HepG2 (cell line): ENCODE measurements around the gene HRH2.

DNA sequence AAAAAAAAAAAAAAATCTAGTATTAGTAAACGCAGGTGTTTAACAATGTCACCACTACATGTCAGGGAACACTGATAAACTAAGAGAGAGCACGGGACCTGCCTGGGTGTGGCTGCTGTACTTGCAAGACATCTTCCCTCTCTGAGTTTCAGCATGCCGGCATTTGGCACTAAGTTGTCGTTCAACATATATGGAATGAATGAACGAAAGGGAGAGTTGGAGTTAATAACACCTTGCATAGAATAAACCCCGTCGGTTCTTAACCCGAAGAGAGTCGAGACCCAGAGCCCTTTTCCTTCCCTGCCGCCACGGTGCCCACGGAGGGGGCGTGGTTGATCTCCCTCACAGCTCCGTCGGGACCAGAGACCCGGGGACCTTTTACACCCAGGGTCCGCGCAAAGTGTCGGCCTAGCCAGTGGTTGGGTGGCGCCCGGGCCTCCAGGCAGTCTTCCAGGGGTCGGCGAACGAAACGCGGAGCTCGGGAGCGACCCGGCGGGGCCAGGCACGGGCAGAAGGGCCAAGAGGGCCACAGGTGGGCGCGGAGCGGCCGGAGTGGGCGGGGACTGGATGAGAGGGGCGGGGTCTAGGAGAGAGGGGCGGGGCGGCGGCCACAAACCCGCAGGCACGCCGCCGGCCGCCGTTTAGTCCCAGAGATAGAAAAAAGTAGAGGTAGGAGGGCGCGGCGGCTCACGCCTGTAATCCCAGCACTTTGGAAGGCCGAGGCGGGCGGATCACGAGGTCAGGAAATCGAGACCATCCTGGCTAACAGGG, 769 bp upstream of the RPL26L1 start:
- RRBS, 2 experiments: 1 to 2% methylated on average over 19 to 29 of the region's 55 CpGs
CAGE:
- cytosol, long polyA minus RNA: no peak
- cytosol, long polyA plus RNA: no peak
- long polyA plus RNA: no peak
- nucleus, long polyA minus RNA: no peak
- nucleus, long polyA plus RNA: no peak

DNA sequence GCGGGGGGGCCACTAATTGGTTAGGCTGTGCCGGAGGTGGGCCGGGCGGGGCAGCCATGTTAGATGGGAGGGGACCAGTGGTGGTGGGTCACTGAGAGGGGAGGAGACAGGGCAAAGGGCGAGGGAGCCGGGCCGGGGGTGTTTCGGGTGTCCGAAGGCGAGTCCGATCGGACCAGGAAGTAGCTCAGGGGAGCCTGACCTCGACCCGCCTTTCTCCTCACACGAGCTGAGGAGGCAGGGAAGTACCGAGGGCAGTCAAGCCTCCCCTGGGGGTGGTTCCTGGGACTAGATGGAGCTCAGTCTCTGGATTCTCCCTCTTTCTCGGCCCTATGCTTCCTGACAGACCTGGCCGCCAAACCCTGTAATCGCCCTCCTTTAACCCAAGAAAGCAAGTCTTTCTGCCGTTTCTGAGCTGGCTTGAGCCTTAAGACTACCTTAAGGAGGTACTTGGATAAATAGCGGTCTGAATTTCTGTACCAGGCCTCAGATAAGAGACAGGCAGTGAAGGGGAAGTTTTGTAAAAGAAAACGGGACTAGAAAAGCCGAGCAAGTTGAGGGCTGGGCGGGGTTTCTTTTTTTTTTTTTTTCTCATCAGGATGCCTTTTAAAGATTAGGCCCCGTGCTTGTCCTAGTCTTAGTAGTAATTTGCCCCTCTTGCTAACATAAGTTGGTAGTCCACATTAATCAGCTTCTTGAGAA, 1.2 kb downstream of the CREBRF start:
- RRBS, 2 experiments: under 1 to 5% methylated on average over 2 of the region's 25 CpGs
CAGE:
- cytosol, long polyA minus RNA: start-site peak on the plus strand centred at position 159 of the sequence, 37 bp wide, 40 reads
- cytosol, long polyA plus RNA: no peak
- long polyA plus RNA: start-site peak on the plus strand centred at position 185 of the sequence, 38 bp wide, 17 and 22 reads in 2 replicates
- nucleus, long polyA minus RNA: no peak
- nucleus, long polyA plus RNA: start-site peak on the plus strand centred at position 135 of the sequence, 72 bp wide, 94 and 140 reads in 2 replicates

DNA sequence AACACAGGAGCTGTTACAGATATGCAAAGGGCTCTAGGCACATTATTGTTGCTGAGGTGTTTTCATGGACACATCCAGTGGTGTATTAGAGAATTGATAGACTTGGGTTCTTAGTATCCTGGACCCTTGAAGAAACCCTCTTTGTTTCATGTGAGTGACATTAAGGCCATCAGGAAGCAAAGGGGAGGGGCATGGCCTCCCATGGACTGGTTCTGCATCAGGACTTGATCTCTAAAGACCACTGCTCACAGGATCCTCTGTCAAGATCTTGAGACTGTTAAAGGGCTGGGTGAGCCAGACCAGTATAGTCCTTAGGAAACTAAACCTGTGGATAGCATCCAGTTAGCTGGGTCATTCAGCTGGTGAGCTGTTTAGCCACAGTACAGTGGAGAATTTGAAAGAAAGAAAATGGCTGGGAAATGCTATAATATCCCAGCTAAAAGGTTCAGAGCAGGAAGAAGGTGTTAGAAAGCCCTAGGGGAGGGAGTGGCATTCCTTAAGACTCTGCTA, 4.4 kb upstream of the BNIP1 start:
CAGE:
- cytosol, long polyA minus RNA: no peak
- cytosol, long polyA plus RNA: no peak
- long polyA plus RNA: no peak
- nucleus, long polyA minus RNA: no peak
- nucleus, long polyA plus RNA: no peak

GRCh38 chr5:173245246-173245888, 10.4 kb upstream of the NKX2-5 start:
- RRBS, 2 experiments: 24 to 36% methylated on average over 1 of the region's 45 CpGs
CAGE:
- cytosol, long polyA minus RNA: no peak
- cytosol, long polyA plus RNA: no peak
- long polyA plus RNA: no peak
- nucleus, long polyA minus RNA: no peak
- nucleus, long polyA plus RNA: no peak

DNA sequence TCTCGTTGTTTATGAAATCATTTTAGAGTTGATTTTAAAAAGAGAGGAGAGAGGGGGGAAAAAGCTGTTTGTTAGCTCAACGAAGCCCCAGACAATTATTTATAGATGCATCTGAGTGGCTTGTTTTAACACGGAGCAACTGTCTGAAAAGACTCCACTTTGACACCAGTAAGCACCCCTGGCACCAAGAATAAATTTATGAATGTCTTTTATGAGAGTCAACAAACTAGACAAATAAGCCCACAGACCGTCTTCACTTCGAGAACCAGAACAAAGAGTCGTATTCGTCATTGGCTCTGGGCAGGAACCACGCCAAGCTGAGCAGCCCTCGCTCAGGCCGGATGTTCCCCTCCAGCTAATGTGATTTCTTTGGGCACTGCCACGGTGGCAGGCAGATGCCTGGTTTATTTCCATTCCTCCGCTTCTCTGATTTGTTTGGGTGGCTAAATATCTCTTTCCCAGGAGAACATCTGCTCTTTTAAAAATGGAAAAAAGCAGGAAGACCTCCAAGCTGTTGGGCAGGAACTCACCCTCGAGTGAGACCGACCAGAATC, 91.9 kb upstream of the STC2 start:
- RRBS, 2 experiments: no CpG with 5 or more reads among the region's 14 CpGs
CAGE:
- cytosol, long polyA minus RNA: no peak
- cytosol, long polyA plus RNA: no peak
- long polyA plus RNA: no peak
- nucleus, long polyA minus RNA: no peak
- nucleus, long polyA plus RNA: no peak

GRCh38 chr5:173454765-173455698, 126.8 kb upstream of the STC2 start:
- RRBS, 2 experiments: no CpG with 5 or more reads among the region's 12 CpGs
CAGE:
- cytosol, long polyA minus RNA: no peak
- cytosol, long polyA plus RNA: no peak
- long polyA plus RNA: no peak
- nucleus, long polyA minus RNA: no peak
- nucleus, long polyA plus RNA: no peak

DNA sequence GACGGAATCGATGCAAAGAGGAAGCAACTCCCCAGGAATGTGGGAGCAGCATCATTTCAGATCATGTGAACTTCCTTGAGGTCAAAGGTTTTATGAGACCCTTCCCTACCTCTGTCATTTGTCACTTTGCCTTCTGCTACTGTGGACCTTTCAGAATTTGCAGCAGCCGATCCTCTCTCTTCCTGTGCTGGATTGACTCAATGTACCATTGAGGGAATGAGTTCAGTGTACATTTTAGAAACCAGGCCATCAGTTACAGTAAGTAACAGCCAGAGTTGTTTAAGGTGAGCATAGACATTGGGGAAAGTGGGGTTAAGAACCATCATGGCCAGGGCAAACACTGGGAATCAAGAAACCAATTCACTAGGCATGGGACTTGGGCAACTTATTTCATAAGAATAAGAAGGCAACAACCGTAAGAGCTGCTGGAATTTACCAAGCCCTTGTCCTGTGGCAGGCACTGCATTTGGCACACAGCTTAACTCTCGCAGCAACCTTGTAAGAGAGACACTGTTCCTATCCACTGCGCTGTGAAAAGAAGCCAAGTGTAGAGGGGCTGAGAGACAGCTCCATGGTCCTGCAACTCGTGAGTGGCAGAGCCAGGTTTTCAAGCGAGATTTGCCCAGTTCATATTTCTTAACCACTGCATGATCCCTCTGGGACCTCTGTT, 129.1 kb upstream of the STC2 start:
- RRBS, 2 experiments: no CpG with 5 or more reads among the region's 8 CpGs
CAGE:
- cytosol, long polyA minus RNA: no peak
- cytosol, long polyA plus RNA: no peak
- long polyA plus RNA: no peak
- nucleus, long polyA minus RNA: no peak
- nucleus, long polyA plus RNA: no peak

GRCh38 chr5:173689020-173689599, 72.7 kb upstream of the BOD1 start:
- RRBS, 2 experiments: 2% methylated on average over 2 of the region's 7 CpGs
CAGE:
- cytosol, long polyA minus RNA: no peak
- cytosol, long polyA plus RNA: no peak
- long polyA plus RNA: start-site peak on the plus strand at chr5:173689464-173689502, 43 and 48 reads in 2 replicates
- nucleus, long polyA minus RNA: no peak
- nucleus, long polyA plus RNA: start-site peak on the plus strand at chr5:173689462-173689496, 73 and 163 reads in 2 replicates

DNA sequence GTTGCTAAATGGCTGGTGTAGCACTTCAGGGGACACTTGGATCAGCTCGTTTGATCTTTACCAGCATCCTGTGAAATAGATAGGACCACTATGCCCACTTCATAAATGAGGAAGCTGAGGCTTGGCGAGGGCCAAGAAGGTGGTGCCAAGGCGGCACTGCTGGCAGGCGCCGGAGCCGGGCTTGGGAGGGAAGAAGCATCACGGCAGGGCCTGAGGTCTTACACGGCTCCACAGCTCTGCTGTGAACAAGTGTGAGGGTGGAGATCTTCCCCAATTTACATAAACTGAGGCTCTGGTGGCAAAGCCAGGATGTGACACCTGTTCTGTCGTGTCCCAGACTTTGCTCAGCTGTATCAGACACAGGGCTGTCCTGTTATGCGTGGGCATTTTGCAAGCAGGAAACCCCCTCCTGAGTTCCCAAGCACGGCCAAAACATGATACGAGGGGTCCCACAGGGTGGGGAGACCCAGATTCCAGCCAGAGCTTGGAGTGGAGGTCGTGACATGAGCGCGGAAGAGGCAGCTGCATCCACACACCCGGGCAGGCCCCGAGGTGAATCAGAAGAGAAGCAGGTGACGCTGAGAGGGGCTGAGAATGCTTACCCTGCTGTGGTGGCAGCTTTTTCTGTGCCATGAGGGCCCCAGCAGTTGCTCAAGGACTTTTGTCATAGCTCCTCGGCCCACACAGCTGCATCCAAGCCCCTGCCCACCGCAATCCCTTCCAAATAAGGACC, 117.5 kb upstream of the BOD1 start:
- RRBS, 2 experiments: no CpG with 5 or more reads among the region's 20 CpGs
CAGE:
- cytosol, long polyA minus RNA: no peak
- cytosol, long polyA plus RNA: no peak
- long polyA plus RNA: no peak
- nucleus, long polyA minus RNA: no peak
- nucleus, long polyA plus RNA: no peak

GRCh38 chr5:173736933-173737221, 120.4 kb upstream of the BOD1 start:
- RRBS, 2 experiments: no CpG with 5 or more reads among the region's 6 CpGs
CAGE:
- cytosol, long polyA minus RNA: no peak
- cytosol, long polyA plus RNA: no peak
- long polyA plus RNA: no peak
- nucleus, long polyA minus RNA: no peak
- nucleus, long polyA plus RNA: no peak

DNA sequence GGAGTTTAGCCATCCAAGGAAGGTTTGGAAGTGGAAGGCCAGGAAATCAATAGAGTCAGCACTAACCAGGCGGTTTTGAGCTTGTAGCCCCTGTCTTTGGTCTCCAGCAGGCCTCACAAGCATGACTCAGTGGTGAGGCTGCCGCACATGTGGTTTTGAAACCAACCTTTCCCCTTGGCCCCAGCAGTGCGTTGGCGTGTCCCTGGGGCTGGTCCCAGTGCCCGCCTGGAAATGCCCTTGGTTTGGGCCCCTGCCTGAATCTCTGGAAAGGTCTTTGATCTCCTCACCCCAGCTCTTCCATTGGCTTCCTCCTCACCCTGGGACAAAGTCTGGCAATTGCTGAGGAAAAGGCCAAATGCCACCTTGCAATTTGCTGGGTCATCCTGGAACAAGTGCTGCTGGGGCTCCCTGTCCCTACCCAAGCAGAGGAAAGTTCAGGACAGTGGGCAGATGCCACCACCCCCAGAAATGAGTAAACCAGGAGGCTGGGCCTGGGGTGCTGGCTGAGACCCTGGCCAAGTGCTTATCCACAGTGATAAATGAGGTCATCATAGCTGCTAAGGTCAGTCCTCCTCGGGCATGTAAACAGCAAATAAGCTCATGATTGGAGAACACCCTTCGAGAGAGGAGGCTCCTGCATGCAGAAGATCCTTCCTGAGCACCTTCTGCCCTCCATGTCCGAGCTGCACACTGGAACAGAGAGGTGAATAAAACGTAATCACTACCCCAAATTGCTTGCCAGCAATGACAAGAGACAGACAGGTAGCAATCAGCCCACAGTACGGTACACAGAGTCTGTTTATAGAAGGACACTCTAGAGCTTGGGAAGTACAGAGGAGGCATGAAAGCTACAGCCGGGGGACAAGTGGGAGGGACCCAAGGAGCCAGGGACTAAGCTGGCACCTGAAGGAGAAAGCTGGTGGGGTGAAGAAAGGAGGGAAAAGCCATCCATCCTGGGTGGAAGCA, 98.9 kb upstream of the CPEB4 start:
- RRBS, 2 experiments: no CpG with 5 or more reads among the region's 11 CpGs
CAGE:
- cytosol, long polyA minus RNA: no peak
- cytosol, long polyA plus RNA: no peak
- long polyA plus RNA: no peak
- nucleus, long polyA minus RNA: no peak
- nucleus, long polyA plus RNA: no peak

DNA sequence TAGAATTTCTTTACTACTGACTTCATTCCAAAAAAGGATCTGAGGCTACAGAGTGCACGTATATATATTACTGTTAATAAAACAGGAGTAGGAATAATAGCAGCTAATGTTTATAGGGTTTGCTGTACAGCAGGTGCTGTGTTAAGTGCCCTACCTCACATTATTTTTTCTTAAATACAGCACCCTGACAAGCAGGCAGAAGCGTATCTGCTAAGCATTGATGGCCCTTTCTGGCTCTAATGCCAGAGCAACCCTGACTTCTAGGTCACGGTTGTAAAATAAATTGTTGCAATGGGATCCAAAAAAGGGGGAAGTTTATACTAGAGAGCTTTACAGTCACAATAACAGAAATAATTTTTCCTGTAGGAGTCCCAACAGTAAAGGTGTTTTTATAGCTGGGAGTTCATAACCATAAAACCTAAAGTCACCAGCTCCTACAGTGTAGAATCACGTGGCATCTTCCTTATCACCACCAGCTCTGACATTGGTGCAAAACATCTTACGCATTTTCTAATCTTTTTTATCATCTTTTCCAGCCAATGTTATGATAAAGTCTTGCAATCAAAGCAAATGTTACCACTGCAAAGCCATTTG, 29.7 kb upstream of the CPEB4 start:
- RRBS, 2 experiments: no CpG with 5 or more reads among the region's 5 CpGs
CAGE:
- cytosol, long polyA minus RNA: no peak
- cytosol, long polyA plus RNA: no peak
- long polyA plus RNA: no peak
- nucleus, long polyA minus RNA: no peak
- nucleus, long polyA plus RNA: no peak

- RRBS, 2 experiments: no CpG with 5 or more reads among the region's 3 CpGs
CAGE:
- cytosol, long polyA minus RNA: no peak
- cytosol, long polyA plus RNA: no peak
- long polyA plus RNA: no peak
- nucleus, long polyA minus RNA: no peak
- nucleus, long polyA plus RNA: no peak
Observed at GRCh38 chr5:173932660-173933306, 44.6 kb downstream of the CPEB4 start.

- RRBS, 2 experiments: no CpG with 5 or more reads among the region's 6 CpGs
CAGE:
- cytosol, long polyA minus RNA: no peak
- cytosol, long polyA plus RNA: no peak
- long polyA plus RNA: no peak
- nucleus, long polyA minus RNA: no peak
- nucleus, long polyA plus RNA: no peak
Observed at GRCh38 chr5:173954613-173955651, 34.0 kb upstream of the C5orf47 start.

- RRBS, 2 experiments: no CpG with 5 or more reads among the region's 10 CpGs
CAGE:
- cytosol, long polyA minus RNA: start-site peak on the plus strand at chr5:173956480-173956585, 54 reads; start-site peak on the plus strand at chr5:173956695-173956755, 21 reads
- cytosol, long polyA plus RNA: start-site peak on the plus strand at chr5:173956575-173956585, 93 and 119 reads in 2 replicates
- long polyA plus RNA: start-site peak on the plus strand at chr5:173956533-173956589, 201 and 140 reads in 2 replicates
- nucleus, long polyA minus RNA: no peak
- nucleus, long polyA plus RNA: no peak
Observed at GRCh38 chr5:173955887-173956803, 32.8 kb upstream of the C5orf47 start.

GRCh38 chr5:174188310-174188876, 142.9 kb downstream of the NSG2 start:
- RRBS, 2 experiments: no CpG with 5 or more reads among the region's 2 CpGs
CAGE:
- cytosol, long polyA minus RNA: no peak
- cytosol, long polyA plus RNA: no peak
- long polyA plus RNA: no peak
- nucleus, long polyA minus RNA: no peak
- nucleus, long polyA plus RNA: no peak

DNA sequence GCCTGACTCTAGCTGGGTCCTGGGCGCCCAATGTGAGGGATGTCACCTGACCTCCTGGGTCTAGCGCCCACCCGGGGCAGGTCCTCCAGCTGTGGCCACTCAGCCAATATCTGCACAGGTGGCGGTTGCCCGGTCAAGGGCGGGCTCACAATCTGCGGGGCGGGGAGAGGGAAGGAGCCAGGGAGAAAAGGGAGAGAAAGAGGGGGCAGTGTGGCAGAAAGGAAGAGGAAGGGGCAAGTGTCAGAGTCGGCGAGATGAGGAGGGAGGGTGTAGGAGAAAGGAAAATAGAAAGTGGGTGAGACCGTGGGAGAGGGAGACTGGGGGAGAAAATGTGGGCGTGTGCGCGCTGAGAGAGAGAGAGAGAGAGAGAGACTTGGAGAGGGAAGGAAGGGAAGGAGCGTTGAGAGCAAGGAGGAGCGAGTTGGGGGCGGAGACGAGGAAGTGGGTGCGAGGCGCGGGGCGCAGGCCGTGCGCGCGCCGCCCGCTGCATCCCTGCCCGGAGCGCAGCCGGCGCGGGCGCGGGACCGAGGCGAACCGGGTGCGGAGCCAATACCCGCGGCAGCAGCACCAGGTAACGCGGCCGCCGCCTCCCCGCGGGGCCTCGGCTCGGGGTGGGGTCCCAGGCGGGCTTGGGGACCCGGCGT, at the start of gene HRH2:
Gene HRH2 (plus strand): TSS at position 487 of the 644 bp plus-strand sequence.
- RRBS, 2 experiments: 34 to 36% methylated on average over 5 to 11 of the region's 52 CpGs
CAGE:
- cytosol, long polyA minus RNA: no peak
- cytosol, long polyA plus RNA: no peak
- long polyA plus RNA: no peak
- nucleus, long polyA minus RNA: no peak
- nucleus, long polyA plus RNA: no peak

DNA sequence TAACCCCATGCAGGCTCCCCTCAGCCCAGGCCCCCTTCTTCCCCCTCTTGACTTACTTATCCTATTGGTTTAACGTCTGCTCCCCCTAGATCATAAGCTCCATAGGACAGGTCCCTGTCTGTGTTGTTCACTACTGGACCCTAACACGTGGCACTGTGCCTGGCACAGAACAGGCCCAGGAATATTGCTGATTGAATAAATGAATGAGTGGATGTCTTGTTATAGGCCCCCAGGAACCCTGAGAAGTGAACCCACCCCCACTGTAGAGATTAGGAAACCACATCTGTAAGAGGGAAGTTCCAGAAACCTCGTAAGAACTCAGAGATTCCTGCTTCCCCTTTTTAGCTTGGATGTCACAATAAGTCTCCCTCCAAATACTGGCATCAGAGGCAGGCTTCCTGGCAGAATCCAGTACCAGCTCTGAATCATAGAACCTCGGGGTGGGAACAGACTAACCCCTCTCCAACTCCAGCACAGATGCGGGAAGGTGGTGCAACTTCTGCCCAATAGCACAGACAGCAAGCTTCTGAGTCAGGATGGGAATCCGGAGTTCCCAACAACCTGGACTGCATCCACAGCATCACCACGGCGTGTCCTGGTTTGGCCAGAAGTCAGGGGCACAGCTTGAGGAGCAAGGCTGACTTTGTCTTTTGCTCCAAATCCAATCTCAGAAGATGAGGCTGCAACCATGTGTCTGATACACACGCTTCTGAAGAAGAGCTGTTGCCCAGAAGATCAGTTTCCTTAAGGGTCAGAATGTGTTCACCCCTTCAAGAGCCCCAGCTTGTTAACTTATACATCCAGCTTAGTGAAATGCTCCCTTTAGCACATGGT, 31.6 kb downstream of the HRH2 start:
- RRBS, 2 experiments: no CpG with 5 or more reads among the region's 9 CpGs
CAGE:
- cytosol, long polyA minus RNA: no peak
- cytosol, long polyA plus RNA: no peak
- long polyA plus RNA: no peak
- nucleus, long polyA minus RNA: no peak
- nucleus, long polyA plus RNA: no peak

- RRBS, 2 experiments: no CpG with 5 or more reads among the region's 8 CpGs
CAGE:
- cytosol, long polyA minus RNA: no peak
- cytosol, long polyA plus RNA: no peak
- long polyA plus RNA: no peak
- nucleus, long polyA minus RNA: no peak
- nucleus, long polyA plus RNA: no peak
Observed at GRCh38 chr5:175853499-175853905, 17.9 kb upstream of the CPLX2 start.

DNA sequence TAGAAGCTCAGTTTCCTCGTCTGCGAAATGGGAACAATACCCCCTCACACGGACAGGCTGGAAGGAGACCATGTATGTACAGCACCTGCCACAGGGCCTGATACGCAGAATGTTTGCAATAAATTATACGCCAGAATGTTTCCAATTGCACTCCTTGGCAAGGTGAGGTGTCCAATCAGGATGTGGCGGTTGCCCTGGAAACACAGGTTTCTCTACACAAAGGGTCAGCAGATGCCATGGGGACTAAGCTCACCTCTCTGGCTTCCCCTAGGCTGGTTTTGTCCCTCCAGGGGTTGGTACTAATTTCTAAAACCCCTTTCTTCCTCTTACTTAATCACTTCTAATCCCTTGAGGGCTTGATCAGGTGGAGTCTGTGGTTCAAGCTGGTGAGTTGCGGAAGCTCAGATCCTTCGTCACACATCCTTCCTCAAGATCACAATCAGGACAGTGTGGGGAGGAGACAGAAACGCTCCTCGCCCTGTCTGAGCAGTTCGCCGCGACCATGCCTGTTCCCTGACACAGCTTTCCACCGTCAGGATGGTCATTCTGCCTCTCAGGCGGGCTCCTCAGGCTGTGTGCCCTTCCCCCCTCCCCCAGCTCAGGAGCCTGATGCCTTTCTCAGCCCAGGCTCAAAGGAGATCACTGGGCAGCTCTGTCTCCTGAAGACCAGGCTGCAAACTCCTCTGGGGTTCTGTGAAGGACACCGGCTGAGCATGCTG, 24.2 kb downstream of the CPLX2 start:
- RRBS, 2 experiments: no CpG with 5 or more reads among the region's 16 CpGs
CAGE:
- cytosol, long polyA minus RNA: no peak
- cytosol, long polyA plus RNA: no peak
- long polyA plus RNA: no peak
- nucleus, long polyA minus RNA: no peak
- nucleus, long polyA plus RNA: no peak